Measurements from ENCODE around the gene TAS2R19.

- PRO-cap, result no peak
These were observed 43.3 kb downstream of the CD69 start for GRCh38 chr12:9717370-9717829.

GRCh38 chr12:9798010-9798364 lies 29.3 kb upstream of the KLRF1 start:
- PRO-cap, result no peak

DNA sequence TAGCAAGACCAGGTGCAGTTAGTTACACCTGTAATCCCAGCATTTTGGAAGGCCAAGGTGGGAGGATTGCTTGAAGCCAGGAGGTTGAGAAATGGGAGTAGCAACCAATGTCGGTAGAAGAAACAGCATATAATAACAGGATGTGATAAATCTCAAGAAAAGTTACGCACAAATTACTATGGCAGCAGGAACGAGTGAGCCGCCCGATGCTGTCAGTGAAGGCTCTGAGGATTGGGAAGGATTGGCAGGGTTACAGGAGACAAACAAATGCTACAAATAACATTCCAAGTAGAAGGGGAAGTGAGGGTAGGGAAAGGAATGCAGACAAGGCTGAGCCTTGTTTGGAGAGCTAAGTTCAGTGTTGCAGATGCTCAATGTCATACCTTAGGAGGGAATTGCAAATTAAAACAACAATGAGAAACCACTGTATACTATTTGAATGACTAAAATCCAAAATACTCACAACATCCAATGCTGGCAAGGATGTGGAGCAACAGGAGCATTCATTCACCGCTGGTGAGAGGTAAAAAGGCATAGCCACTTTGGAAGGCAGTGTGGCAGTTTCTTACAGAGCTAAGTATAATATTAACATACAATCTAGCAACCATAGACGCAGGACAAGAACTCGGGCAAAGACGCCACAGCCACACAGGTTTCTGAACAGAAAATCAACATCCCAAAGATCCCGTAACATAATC lies 1.3 kb downstream of the CLEC9A start:
- PRO-cap, result no peak

DNA sequence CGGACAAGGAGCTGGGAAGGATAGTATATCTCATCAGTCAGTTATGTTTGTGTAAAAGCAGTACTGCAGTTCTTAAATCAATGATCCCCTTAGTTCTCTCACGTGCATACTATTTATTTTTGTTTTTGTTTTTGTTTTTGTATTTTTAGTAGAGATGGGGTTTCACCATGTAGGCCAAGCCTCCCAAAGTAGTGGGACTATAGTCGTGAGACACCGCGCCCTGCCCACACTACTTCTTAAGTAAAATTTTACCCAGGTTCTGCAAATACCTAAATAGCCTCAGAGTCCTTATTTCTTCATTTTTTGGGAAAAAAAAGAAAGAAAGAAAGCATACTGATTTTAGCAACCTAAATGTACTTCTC lies 11.0 kb downstream of the OLR1 start:
- PRO-cap, result no peak

- PRO-cap, result no peak
These were observed 5.1 kb downstream of the OLR1 start for GRCh38 chr12:10166636-10167410.

DNA sequence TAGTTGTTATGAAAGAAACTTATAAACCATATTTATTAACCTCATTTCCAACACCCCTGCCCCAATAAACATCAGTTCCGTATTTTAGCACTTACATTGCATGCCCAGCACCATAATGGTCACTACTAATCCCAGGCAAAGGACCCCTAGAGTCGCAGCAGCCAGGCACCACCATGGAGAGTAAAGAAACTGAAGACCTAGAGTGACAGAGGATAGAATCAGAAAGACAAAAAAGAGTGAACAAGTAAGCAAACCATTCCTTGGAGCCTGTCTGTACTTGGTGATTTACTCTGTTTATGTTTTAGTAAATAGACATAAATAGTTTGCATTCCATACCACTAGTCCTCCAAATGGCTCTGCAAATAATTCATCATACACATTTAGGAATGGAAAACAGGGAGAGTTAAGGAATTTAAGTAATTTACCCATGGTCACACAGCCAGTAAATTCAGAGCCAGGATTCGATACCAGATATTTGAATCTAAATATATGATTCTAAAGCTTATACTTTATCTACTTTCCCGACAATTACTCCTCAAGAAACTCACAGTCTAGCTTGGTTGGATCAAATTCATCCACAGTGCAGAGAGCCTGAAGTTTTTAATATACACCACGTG lies 2.8 kb downstream of the OLR1 start:
- PRO-cap, result no peak

DNA sequence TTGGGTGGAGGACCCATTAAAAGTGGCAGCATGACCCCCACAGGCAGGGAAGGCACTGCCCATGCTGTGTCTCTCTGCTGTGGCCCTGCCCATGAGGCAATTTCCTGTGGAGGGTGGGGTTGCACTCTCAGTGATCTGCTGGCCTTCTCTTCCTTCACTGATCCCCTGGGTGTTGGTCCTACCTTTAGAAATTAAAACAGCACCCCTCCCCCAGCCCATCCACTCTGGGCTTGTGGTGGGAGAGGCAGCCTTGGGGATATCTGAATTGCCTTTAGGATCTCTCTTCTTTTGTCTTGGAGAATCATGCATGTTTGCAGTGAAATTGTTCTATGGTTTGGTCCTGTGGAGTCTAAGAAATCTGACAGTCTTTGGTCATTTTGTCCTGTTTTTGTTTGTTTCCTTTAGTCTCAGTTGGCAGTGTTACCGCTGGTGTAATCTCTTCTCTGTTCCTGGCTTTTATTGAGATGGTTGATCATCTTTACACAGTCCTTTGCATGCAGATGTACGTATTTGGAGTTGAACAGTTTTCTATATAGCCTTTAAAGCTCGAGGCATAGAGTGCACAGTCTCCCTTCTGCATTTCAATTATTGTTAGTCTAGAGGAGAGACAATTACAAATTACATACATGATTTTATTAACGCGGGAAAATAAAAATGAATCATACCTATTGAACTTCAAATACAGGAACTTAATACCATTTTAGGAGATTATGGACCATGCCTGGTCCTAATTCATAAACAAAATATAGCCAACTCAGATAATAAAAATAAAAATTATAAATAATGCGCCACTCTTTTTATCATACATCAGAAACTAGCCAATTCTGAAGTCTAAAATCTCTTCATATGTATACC lies 17.0 kb downstream of the KLRK1 start:
- PRO-cap, result no peak

DNA sequence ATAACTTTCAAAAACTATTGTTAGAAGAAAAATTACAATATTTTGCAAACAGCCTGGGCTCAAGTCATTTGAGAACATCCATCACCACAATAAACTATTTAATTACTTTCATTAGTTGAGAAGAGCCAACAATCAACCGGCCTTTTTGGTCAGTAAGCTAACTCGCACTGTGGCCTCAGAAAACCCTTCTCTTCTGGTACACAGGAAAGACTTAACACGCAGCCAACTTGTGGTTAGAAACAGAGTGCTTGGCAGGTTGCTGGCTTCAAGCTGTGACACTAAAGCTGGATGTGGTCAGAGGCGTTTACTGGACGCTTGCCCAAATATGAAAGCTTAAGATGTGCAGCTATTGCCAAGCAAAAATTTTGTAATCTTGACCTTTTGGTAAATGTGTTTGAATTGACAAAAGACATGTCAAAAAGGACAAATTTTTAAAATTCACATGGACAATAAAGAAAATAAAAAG lies 2.5 kb upstream of the KLRK1 start:
- PRO-cap, result no peak

GRCh38 chr12:10395175-10396294 lies 5.7 kb upstream of the KLRK1 start:
- PRO-cap, result no peak

- PRO-cap, result no peak
These were observed 26.9 kb upstream of the YBX3 start for GRCh38 chr12:10749790-10750726.

GRCh38 chr12:11022438-11022941 lies at the start of gene TAS2R19:
Gene TAS2R19, minus strand, starts transcription at chr12:11022620.
- PRO-cap, result no peak

DNA sequence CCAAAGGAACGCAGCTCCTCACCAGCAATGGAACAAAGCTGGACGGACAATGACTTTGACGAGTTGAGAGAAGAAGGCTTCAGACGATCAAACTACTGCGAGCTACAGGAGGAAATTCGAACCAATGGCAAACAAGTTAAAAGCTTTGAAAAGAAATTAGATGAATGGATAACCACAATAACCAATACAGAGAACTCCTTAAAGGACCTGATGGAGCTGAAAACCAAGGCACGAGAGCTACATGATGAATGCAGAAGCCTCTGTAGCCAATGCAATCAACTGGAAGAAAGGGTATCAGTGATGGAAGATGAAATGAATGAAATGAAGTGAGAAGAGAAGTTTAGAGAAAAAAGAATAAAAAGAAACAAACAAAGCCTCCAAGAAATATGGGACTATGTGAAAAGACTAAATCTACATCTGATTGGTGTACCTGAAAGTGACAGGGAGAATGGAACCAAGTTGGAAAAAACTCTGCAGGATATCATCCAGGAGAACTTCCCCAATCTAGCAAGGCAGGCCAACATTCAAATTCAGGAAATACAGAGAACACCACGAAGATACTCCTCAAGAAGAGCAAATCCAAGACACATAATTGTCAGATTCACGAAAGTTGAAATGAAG lies 5.2 kb upstream of the PRB4 start:
- PRO-cap, result no peak

DNA sequence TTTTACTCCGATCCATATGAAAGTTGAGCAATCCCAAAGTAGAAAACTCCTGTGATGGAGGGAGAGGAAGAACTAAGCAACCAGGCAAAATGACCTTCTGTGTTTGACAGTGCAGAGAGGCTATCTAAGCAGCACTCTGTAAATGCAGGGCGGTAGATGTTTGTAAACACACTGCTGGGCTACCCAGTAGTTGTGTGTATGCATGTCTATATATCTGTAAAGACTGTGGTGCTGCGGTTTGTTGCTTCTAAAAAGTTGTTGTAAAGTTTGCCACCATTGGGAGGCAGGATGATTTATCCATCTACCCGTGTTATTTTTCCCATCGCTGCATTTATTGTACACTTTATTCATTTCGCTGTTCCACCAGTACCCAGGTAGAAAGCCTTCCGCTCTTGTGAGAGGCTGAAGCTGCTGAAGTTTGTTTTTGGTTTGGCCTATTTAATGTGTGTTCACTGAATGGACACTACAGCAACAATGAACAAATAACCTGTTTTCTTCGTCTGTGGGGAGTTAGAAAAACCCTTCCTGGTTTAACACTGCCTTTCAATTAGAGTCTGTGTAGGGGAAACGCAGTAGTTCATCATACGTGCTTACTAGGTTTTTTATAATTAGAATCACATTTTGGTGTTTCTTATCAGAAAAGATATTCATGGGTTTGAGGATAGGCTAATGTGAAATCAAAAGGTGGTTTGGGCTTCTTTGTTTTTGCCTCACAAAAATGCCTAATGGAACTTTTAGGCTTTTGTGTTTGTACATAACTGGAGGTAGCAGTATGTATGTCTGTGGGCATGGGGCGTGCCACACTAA lies 1.5 kb downstream of the ETV6 start:
- PRO-cap, result no peak

GRCh38 chr12:11655445-11655752 lies 5.9 kb downstream of the ETV6 start:
- PRO-cap, result no peak

- PRO-cap, result no peak
These were observed 26.0 kb downstream of the ETV6 start for GRCh38 chr12:11675305-11676019.

DNA sequence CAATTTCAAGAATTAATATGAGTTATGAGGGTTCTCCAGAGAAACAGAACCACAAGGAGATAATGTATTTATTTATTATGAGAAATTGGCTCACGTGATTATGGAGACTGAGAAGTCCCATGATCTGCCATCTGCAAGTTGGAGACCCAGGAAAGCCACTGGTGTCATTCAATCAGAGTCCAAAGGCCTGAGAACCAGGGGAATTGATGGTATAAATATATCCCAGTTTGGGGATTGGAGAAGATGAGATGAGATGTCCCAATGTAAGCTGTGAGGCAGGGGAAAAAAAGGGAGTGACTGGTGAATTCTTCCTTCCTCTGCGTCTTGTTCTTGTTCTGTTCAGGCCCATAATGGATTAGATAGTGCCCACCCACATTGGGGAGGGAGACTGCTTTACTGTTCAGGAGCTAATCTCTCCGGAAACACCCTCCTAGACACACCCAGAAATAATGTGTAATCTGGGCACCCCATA lies 29.1 kb downstream of the ETV6 start:
- PRO-cap, result no peak

GRCh38 chr12:11707963-11708405 lies 58.5 kb downstream of the ETV6 start:
- PRO-cap, result no peak

DNA sequence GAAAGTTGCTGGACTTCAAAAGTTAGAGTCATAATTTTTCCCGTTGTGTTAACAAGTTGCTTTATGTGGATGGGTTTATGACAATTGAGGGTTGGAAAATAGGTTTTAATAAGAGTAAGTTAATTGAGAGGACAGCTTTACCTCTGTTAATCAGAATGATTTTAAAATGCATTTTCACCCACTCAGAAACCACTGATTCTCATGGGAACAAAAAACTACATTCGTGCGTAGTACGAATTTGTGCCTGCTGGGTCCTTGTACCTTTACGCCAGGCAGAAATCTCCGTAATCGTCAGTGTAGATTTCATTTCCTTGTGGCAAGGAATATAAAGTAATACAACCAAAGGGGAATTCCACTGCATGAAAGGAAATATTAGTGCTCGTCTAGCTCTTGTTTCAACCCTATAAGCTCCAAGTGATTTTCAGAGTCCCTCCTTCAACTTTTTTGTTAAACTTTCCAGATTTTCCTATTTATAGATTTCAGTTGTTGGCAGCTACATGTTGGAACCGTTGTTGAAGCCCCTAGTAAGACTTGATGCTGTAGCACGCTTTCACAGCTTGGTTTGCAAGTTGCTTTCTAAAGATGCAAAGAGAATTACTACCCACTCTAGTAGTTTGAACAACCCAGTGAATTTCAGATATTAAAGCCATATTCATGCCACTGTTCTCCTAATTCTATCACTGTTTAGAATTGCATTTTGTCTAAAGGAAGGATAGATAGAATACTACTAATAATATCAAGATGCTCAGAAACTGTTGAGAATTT lies 90.6 kb downstream of the ETV6 start:
- PRO-cap, result no peak

DNA sequence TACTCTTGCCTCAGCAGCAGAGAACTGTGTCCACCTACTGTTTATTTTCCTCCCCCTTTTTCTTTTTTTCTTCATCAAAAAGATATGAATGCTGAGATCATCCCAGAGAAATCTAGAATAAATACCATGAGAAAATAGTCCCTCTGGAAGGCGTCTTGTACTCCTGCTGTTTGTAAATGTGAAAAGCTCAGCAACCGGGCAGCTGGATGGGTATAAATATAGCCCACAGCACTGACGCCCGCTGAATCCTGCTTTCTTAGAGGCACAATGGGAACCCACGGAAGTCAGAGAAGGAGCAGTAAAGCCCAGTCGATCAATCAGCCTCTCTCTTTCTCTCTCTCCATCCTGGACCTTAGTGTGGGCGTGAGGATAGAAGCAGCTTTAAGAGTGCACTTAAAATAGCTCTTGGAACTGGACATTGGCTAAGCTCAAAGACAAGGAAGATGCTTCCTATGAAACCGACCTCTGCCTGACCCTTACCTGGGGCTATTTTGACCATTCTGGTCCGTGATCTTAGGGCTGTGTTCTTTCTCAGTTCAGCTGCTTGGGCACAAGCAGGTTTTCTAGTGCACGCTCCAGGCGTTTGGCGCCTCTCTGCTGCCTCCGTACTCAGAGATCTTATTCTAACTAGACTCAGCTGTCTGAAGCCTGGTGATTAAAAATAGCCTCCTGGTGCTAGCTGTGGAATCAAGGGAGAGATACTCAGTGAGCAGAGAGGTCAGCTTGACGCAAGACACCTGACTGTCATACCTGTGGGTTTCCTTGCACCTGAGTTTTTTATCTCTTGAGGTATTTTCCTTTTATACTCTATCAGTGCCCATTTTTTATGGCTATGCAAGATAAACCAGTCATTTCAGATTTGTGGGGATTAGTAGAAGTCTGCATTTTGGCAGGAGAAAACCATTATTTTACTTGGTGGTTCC lies 144.6 kb downstream of the ETV6 start:
- PRO-cap, result no peak

- PRO-cap, result no peak
These were observed 164.1 kb downstream of the ETV6 start for GRCh38 chr12:11813486-11814086.